Jurkat, Clone E6-1 (cell line): ENCODE data around the genes IPO13, KLF18 and DMAP1.

DNA sequence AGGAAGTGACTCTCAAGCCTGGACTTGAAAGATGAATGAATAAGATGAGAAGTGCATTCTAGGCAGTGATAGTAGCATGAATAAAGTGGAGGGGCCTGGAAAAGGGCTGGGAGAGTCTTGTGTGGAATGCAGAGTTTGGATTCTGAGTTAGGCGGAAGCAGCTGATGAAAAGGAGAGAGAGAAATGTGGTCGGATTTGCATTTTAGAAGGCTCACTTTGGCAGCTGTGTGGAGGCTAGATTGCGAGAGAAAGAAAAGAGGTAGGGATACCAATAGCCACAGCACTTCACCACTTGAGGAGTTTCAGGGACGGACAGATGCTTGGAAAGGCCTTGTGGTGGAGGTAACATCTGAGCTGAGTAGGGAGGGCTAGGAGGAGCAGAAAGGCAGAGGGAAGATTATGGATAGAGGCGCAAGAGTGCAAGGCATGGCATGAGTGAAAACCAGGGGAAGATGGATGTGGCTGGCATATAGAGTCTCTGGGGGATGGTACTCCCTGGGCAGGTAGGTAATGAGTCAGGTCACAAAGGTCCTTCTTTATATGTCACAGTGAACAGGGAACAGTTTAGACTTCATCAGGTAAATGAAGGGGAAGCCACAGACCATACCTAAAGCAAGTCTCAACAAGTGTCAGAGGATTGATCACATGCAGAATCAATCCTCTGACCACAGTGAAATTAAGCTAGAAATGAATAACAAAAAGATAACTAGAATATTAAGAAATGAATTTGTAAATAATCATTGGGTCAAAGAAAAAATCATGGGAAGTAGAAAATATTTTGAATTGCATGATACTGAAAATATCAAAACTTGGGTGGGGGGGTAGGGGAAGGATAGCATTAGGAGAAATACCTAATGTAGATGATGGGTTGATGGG lies 59.8 kb downstream of the ST3GAL3 start:
- RRBS, result no CpG with 5 or more reads among the region's 5 CpGs

GRCh38 chr1:43821711-43822491 lies 111.7 kb upstream of the ARTN start:
- RRBS, result no CpG with 5 or more reads among the region's 6 CpGs

GRCh38 chr1:43915987-43916504 lies 17.6 kb upstream of the ARTN start:
- RRBS, result no CpG with 5 or more reads among the region's 4 CpGs

GRCh38 chr1:43946196-43947390 lies at the start of gene IPO13:
Gene IPO13, plus strand, starts transcription at chr1:43946950.
- RRBS, result 2% methylated on average over 41 of the region's 92 CpGs

- RRBS, result no CpG with 5 or more reads among the region's 17 CpGs
Measured at GRCh38 chr1:43971260-43971974, 1.6 kb downstream of the DPH2 start.

DNA sequence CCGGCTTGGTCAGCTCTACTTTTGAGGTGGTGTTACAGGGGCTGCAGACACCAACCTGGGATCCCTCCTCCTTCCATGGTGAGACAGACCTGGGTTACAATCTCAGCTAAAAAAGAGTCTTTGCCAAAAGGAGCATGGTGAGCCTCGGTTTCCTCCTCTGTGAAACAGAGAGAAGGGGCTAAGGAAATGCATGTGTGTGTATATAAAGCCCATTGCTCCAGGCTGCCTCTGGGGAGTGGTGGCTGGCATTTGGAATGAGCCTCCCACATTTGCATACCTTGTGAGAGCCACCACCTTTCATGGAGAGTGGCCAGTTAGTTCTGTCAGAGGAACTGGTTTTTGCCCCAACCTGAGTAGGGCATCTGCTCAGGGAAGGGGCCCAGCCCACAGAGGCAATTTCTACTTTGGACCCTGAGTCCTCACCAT lies 772 bp upstream of the SLC6A9 start:
- RRBS, result no CpG with 5 or more reads among the region's 2 CpGs

DNA sequence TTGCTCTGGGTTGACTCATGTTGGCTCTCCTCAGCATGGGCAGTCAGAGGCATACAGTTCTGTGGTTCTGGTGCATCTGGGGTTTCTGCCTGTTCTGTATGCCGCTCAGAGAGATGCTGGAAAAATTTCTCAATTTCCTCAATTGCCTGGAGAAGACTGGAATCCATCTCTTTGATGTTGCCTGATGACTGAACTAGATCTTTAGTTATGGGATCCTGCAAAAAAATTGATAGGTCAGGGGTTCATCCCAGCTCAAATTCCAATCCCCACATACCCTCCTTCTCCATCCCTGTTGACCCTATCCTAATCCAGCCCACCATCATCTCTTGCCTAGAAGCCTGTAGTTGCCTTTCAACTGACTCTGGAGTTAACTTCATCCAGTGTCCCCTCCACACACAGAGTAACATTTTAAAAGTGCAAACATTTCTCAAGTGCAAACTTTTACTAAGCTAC lies at the start of gene KLF18:
Gene KLF18, minus strand, starts transcription at position 167 of the 453 bp plus-strand sequence.
- RRBS, result no CpG with 5 or more reads among the region's 1 CpG

GRCh38 chr1:44213143-44214145 lies at the start of gene DMAP1:
Gene DMAP1, plus strand, starts transcription at chr1:44213471.
- RRBS, result 1% methylated on average over 11 of the region's 45 CpGs

- RRBS, result 37% methylated on average over 5 of the region's 28 CpGs
Measured at GRCh38 chr1:44237993-44238556, 24.8 kb downstream of the DMAP1 start.

- RRBS, result no CpG with 5 or more reads among the region's 5 CpGs
Measured at GRCh38 chr1:44368567-44368982, 13.5 kb upstream of the ERI3 start.

GRCh38 chr1:44635275-44635697 lies 39.0 kb downstream of the TMEM53 start:
- RRBS, result no CpG with 5 or more reads among the region's 7 CpGs

- RRBS, result no CpG with 5 or more reads among the region's 5 CpGs
Measured at GRCh38 chr1:44746129-44746658, 6.6 kb downstream of the KIF2C start.

DNA sequence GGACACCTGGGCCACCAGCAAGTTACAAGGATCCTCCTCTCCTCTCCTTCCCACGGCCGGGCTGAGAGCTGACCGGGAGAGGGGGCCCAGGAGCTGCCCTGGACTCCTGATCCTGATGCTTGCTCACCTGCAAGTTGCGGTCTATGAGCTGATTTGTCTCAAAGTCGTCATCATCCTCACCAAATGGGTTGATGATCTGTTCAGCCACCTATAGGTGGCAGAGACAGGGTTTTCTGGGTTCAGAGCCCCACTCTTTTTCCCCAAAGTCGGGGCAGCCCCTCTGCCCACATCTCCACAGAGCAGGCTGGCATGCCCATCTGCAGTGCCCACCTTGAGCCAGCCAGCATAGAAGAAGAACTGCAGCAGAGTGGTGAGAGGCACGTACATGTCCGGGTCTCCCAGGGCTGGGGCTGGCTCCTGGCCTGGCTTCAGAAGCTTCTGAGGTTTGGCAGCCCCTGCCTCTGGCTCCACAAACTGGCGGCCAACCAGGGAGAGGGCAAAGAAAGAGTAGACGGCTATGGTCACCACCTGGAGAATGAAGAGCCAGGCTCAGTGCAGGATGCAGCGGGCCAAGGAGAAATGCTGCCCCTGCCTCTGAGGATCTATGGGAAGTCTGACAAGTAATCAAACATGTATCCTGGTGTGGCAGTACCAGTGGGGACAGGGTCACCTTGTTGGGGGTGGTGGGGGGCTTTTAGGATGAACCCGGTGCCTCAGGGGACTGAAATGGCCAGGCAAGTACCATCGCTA lies 3.0 kb downstream of the BEST4 start:
- RRBS, result no CpG with 5 or more reads among the region's 13 CpGs

DNA sequence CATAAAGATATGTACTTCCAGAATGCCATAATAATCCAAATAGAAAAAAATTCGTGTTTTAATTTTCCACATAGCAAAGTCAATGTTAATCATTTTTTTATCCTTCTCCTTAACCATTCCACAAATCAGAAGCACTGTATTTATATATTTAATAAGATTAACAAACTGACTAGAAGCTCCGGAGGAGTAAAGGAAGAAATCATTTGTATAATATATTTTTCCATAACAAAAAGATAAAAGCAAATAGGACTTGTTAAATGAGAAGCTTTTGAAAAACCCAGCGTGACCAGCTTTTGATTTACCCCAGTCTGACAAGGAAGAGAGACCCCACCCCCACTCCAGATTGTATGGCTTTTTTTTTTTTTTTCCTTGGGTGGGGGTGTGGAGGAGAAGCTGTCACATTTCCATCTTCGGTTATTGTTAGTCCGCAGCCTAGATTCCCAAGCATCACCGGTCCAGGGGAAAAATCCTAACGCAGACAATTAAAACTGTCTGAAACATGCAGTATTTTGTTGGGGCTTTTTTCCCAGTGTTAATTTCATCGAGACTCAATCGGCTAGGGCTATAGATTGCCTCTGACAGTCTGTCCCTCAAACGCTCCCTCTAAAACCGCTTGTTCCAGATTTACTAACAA lies 1.5 kb downstream of the ZSWIM5 start:
- RRBS, result no CpG with 5 or more reads among the region's 11 CpGs

DNA sequence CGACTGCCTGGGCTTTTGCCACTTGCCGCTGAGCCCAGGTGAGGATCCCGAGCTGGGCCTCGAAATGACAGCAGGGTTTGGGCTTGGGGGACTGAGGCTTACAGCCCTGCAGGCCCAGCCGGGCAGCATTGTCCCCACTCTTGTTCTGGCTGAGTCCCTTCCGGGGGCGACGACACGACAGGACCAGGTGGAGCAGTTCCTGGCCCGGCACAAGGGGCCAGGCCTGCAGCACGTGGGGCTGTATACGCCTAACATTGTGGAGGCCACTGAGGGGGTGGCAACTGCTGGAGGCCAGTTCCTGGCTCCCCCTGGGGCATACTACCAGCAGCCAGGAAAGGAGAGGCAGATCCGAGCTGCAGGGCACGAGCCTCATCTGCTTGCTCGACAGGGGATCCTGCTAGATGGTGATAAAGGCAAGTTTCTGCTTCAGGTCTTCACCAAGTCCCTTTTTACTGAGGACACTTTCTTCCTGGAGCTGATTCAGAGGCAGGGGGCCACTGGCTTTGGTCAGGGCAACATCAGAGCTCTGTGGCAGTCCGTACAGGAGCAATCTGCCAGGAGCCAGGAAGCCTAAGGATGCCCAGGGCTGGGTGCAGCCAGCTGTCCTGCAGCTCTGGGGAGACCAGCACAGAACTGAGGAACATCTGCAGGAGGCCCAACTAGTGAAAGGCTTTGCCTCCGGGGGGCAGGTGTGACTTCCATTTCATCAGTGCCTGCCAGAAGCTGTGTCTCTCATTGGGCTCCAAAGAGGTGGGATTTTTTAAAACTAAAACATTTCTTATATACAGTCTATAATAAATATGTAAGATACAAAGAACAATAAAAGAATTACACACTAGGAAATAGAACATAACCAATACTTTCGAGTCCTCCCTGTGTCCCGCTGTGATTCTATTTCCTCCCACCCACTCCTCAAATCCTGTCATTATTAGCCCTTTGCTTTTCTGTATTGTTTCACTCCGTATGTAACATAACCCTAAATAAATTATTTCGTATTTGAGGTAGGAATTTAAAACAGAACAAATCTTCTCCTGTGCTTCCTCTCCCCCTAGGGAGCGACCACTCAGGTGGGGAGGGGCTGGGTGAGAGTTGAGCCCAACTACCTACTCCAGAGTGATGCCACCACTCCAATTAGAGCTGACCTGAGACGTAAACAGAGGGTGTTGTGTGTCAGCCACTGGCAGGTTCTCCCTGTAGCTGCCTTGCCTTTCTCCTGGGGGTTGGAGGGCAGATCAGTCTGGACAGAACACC lies 1.4 kb downstream of the HPDL start:
- RRBS, result 97% methylated on average over 5 of the region's 23 CpGs

- RRBS, result no CpG with 5 or more reads among the region's 12 CpGs
Measured at GRCh38 chr1:45335507-45336558, 3.9 kb downstream of the MUTYH start.

- RRBS, result 2% methylated on average over 12 of the region's 73 CpGs
Measured at GRCh38 chr1:45584222-45585441, 791 bp downstream of the NASP start.

DNA sequence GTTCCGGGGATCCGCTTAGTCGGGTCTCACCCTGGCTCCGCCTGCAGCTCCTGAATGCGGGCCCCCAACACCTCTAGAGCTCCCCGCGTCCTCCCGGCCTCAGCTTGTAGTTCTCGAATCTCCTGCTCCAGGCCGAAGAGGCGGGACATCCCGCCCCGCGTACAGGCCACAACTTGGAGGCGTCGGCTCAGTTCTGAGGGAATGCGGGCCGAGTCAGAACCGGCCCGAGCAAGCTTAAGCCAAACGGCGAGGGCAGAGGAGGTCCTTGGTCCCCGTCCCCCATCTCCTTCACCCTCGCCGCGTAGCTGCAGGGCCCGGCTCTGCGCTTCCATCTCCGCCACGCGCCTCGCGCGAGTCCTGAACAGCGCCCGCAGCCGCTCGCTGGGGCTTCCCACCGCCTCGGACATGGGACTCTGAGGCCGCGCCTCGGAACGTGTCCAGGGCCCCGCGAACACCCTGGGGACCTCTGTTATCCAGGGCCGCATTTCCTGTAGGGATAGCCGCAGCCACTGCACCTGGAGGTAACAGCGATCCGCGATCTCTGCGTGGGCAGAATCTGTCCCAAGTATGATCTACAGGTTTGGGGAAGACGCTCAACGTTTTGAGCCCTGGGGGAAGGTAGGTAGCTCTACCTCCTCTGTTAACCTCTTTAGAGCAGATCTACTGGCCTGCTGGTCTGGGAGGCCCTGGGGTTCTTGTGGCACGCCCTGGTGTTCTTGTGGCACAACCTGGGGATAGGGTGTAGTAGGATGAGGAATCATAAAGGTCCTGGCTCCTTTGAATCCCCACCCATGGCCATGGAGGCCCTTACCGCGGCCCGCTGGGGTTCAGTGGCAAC lies 710 bp downstream of the CCDC17 start:
- RRBS, result no CpG with 5 or more reads among the region's 58 CpGs

DNA sequence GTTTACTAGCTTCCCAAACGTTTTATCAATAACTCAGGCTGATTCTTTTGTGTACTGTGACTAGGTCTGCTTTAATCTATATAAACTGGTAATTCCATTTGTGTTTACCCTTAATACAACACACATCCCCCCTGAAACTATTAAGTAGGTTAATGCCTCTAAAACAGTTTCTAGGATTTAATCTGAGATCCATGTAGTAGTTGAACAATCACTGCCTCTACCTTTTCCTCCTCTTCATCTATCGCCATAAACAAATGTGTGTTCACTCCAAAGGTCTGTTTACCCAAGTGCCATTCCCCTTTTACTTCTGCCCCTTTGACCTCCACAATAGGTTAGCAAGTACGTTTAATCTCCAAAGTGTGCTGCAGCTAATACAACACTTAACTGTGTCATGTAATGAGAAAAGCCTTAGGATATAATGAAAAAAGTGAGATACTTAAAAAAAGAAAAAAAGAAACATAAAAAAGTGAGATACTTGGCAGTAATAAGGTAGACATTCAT lies 28.2 kb downstream of the GPBP1L1 start:
- RRBS, result no CpG with 5 or more reads among the region's 3 CpGs

GRCh38 chr1:45822542-45823011 lies 19.2 kb downstream of the MAST2 start:
- RRBS, result no CpG with 5 or more reads among the region's 2 CpGs